Endothelial cell of umbilical vein (primary cell): ENCODE results near the gene LURAP1L.

- PRO-cap, result no peak
CAGE:
- cytosol, long polyA minus RNA, result no peak
- cytosol, long polyA plus RNA, result no peak
- long polyA plus RNA, result no peak
- nucleus, long polyA minus RNA, result no peak
- nucleus, long polyA plus RNA, result no peak
These were observed 176.7 kb upstream of the DMAC1 start for GRCh38 chr9:7976217-7976733.

DNA sequence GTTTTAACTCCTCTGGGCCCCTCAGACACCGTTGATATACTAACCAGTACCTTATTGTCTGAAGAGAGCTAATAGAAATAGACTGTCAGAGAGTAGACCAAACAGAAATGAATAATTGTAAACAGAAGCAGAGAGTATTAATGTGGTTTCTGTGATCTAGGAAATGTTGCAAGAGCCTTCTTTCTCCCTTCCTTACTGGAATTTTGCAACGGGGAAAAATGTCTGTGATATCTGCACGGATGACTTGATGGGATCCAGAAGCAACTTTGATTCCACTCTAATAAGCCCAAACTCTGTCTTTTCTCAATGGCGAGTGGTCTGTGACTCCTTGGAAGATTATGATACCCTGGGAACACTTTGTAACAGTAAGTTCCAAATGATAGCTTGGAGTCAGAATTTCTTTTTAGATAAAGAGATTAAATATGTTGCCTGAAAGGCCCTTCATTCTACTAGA lies 5.1 kb downstream of the TYRP1 start:
- PRO-cap, result no peak
CAGE:
- cytosol, long polyA minus RNA, result no peak
- cytosol, long polyA plus RNA, result no peak
- long polyA plus RNA, result no peak
- nucleus, long polyA minus RNA, result no peak
- nucleus, long polyA plus RNA, result no peak

DNA sequence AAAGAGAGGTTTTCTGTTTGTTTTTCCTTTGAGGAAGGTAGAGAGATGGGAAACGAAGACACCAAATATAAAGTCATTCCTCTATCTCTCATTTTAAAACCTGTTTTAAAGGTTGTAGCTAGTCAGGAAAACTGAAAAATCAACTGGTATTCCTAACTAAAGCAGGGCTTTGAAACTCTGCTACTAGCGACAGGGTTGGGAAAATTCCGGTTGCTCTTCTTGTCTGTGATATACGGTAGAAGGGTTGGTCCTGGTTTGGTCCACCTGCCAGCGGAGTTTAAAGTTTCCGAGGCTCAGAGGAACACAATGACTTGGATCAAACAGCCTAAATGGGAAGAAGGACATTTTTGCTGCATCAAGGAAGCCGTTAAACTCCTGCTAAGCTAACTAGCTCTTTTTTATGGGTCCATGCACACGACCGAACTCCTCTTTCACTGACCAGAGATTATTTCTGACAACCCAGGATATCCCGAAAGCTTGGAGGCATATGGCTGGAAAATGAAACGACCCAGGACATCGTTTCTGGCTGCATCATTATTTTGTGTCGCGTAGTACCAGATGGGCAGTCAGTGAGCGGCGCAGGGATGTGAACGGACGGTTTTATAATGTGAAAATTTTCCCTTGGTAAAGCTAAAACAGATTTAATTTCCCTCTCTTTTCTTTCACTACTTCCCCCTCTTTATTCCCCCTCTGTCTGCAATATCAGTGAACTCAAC lies at the start of gene LURAP1L:
TSS of gene LURAP1L (plus strand) at position 306 of the 716 bp plus-strand sequence.
- PRO-cap, result unidirectional peak, plus-strand start at position 309 of the sequence
CAGE:
- cytosol, long polyA minus RNA, result start-site peak on the plus strand centred at position 293 of the sequence, 34 bp wide, 9 reads
- cytosol, long polyA plus RNA, result no peak
- long polyA plus RNA, result no peak
- nucleus, long polyA minus RNA, result no peak
- nucleus, long polyA plus RNA, result no peak

- PRO-cap, result no peak
CAGE:
- cytosol, long polyA minus RNA, result no peak
- cytosol, long polyA plus RNA, result no peak
- long polyA plus RNA, result no peak
- nucleus, long polyA minus RNA, result no peak
- nucleus, long polyA plus RNA, result no peak
These were observed 144.8 kb downstream of the MPDZ start for GRCh38 chr9:13134571-13135262.

DNA sequence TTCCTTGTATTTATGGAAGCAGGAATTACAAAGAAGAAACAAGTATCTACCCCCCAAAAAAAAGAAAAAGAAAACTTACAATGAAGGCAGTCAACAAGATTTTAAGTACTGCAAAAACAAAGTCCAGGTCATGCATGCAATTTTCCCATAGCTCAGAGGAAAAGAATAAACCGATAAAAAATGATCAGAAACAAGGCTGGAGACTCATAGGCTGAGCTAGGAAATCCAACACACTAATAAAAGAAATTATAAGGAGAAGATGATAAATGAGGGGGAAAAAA lies 69.8 kb downstream of the MPDZ start:
- PRO-cap, result unidirectional peak, plus-strand start at position 187 of the sequence
CAGE:
- cytosol, long polyA minus RNA, result no peak
- cytosol, long polyA plus RNA, result no peak
- long polyA plus RNA, result no peak
- nucleus, long polyA minus RNA, result start-site peak on the plus strand centred at position 209 of the sequence, 45 bp wide, 14 reads
- nucleus, long polyA plus RNA, result no peak

DNA sequence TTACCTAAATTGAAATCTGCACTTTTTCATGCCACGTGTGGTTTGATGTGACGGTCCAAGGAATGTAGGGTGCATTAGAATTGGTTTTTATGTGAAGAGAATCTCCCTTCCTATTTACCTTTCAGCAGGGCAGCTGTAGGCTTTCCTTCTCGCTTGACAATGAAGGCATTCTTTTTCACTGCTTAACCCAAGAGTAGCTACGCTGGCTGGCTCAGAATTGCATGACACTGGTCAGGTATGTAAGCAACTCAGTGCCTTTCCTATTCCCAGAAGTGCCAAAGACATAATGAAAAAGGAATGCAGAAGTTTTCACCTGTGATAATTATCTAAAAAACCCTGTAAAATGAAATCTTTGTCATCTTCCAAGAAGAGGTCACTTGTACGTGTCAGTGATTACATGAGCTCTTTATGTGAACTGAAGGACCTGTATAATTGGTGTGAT lies 212.5 kb upstream of the MPDZ start:
- PRO-cap, result no peak
CAGE:
- cytosol, long polyA minus RNA, result no peak
- cytosol, long polyA plus RNA, result no peak
- long polyA plus RNA, result no peak
- nucleus, long polyA minus RNA, result no peak
- nucleus, long polyA plus RNA, result no peak

- PRO-cap, result no peak
CAGE:
- cytosol, long polyA minus RNA, result no peak
- cytosol, long polyA plus RNA, result no peak
- long polyA plus RNA, result no peak
- nucleus, long polyA minus RNA, result no peak
- nucleus, long polyA plus RNA, result no peak
These were observed 483.5 kb downstream of the NFIB start for GRCh38 chr9:13830376-13830815.

DNA sequence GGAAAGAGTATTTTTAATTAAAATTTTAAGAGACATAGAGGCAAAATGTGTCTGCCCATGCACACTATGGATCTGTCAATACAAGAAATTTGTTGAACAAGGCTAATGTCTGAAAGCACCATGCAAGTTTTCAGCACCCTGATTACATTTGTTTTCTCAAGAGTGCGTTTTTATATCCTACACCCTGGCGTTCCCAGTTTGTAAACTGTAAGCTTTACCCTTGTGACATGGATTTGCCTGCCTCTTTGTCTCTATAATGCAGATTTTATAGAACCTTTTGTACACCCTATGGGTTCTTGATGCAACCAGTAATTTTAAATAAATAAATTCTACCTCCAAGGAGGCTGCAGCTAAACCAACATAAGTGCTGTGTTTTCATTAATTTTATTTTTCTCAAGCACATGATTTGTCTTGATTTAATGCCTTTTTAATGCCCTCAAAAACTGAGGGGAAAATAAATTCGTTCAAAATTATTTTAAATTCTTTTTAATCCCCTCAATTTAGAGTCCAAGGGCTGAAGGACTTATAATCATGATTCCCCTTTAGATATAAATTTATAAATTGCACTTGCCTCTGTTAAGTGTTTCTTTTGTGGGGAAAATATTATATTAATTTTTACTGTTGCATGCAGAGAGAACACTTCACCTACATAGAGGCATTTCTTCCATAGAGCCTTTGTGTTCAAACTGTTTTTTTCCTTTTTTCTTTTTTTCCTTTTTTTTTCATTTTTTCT lies 226.9 kb downstream of the NFIB start:
- PRO-cap, result no peak
CAGE:
- cytosol, long polyA minus RNA, result start-site peak on the minus strand centred at position 186 of the sequence, 11 bp wide, 72 reads; start-site peak on the minus strand centred at position 303 of the sequence, 69 bp wide, 28 reads
- cytosol, long polyA plus RNA, result no peak
- long polyA plus RNA, result no peak
- nucleus, long polyA minus RNA, result no peak
- nucleus, long polyA plus RNA, result start-site peak on the minus strand centred at position 172 of the sequence, 107 bp wide, 387 and 207 reads in 2 replicates

- PRO-cap, result bidirectional peak, plus-strand start at chr9:14097370, minus-strand start at chr9:14097342; unidirectional peak, minus-strand start at chr9:14097409; unidirectional peak, minus-strand start at chr9:14097471
CAGE:
- cytosol, long polyA minus RNA, result no peak
- cytosol, long polyA plus RNA, result no peak
- long polyA plus RNA, result no peak
- nucleus, long polyA minus RNA, result no peak
- nucleus, long polyA plus RNA, result no peak
These were observed 216.8 kb downstream of the NFIB start for GRCh38 chr9:14097159-14097620.

DNA sequence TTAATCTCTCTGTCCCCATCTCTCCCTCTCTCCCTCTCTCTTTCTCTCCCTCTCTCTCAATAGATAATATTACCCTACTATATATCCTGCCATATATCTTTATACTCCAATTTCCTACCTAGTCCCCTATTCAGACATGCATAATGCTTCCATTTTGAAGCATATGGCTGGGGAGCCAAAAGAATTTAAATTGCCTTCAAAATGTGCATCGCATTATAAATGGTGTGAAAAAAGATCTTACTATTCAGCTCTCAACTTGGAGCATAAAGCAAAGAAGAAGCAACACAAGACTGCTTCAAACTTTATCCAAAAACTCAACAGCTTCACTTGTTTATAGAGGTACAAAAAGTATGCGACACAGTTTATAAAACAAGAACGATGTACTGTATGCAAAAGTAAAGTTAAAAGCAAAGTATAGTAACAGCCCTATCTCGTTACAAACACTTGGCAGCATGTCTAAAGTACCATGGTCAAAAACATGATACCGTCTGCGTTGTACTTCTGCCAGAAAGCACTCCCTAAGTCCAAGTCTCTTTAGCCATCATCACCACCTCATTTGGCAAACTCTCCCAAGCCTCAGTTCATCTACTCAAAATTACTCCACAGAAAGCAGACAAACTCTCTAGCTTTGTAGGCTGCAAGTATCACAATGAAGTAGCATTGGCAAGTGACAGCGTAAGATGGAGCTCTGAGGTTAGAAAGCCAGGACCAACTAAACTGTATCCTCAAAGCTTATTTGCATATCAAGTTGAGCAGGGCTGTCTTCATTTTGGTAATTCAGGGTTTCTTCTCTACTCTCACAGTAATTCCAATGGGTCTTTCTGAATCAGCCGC lies 73.5 kb downstream of the NFIB start:
- PRO-cap, result no peak
CAGE:
- cytosol, long polyA minus RNA, result no peak
- cytosol, long polyA plus RNA, result no peak
- long polyA plus RNA, result no peak
- nucleus, long polyA minus RNA, result no peak
- nucleus, long polyA plus RNA, result no peak

DNA sequence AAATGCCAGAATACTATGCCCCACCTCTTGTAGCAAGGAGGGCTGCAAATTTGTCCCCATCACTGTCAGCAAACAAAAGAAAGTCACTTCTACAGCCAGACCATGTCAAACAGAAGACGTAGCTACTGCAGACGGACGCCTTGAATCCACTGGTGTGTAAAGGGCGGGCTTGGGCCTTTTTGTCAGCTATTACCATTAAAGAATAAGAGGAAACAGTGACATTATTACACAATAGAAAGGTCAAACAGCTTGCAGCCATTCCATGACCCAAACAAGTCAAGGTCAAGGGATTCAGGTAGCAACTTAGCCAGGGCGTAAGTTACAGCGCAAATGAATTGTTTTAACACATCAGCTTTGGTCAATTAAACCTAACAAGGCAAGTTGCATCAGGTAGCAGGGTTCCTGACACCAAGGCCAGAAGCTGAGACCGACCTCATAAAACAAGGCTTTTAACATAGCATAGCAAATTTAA lies 15.4 kb downstream of the NFIB start:
- PRO-cap, result no peak
CAGE:
- cytosol, long polyA minus RNA, result no peak
- cytosol, long polyA plus RNA, result no peak
- long polyA plus RNA, result no peak
- nucleus, long polyA minus RNA, result no peak
- nucleus, long polyA plus RNA, result no peak

GRCh38 chr9:14537438-14537713 lies 155.9 kb downstream of the ZDHHC21 start:
- PRO-cap, result no peak
CAGE:
- cytosol, long polyA minus RNA, result no peak
- cytosol, long polyA plus RNA, result no peak
- long polyA plus RNA, result no peak
- nucleus, long polyA minus RNA, result no peak
- nucleus, long polyA plus RNA, result no peak

- PRO-cap, result no peak
CAGE:
- cytosol, long polyA minus RNA, result no peak
- cytosol, long polyA plus RNA, result no peak
- long polyA plus RNA, result no peak
- nucleus, long polyA minus RNA, result no peak
- nucleus, long polyA plus RNA, result no peak
These were observed 42.2 kb downstream of the ZDHHC21 start for GRCh38 chr9:14650763-14651644.

DNA sequence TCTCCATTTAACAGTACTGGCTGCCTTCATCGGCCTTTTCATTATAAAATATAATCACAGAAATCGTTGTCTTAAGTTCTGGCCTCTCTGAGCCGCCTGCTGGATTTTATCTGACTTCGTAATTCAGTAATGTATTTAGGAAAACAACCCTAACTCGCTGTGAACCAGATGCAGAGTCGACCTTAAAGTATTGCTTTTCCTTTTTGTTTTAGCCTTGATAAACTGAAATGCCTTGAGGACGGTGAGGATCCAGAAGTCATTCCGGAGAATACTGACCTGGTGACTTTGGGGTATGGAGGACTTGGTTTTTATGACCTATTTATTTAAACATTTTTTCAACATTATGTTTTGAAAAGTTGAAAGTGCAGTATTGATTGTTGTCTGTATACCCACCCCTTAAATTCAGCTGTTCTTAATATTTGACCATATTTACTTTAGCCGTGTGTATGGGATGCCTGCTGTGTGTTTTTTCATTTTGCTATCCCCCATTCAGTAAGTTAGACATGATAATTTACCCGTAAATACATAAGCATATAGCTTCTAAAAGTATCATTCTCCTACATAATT lies 1.1 kb downstream of the SNAPC3 start:
- PRO-cap, result unidirectional peak, minus-strand start at position 45 of the sequence
CAGE:
- cytosol, long polyA minus RNA, result start-site peak on the plus strand centred at position 271 of the sequence, 73 bp wide, 23 reads
- cytosol, long polyA plus RNA, result no peak
- long polyA plus RNA, result no peak
- nucleus, long polyA minus RNA, result start-site peak on the plus strand centred at position 244 of the sequence, 6 bp wide, 20 reads
- nucleus, long polyA plus RNA, result no peak

- PRO-cap, result no peak
CAGE:
- cytosol, long polyA minus RNA, result no peak
- cytosol, long polyA plus RNA, result no peak
- long polyA plus RNA, result no peak
- nucleus, long polyA minus RNA, result no peak
- nucleus, long polyA plus RNA, result no peak
These were observed 553.5 kb downstream of the BNC2 start for GRCh38 chr9:16317077-16317350.

DNA sequence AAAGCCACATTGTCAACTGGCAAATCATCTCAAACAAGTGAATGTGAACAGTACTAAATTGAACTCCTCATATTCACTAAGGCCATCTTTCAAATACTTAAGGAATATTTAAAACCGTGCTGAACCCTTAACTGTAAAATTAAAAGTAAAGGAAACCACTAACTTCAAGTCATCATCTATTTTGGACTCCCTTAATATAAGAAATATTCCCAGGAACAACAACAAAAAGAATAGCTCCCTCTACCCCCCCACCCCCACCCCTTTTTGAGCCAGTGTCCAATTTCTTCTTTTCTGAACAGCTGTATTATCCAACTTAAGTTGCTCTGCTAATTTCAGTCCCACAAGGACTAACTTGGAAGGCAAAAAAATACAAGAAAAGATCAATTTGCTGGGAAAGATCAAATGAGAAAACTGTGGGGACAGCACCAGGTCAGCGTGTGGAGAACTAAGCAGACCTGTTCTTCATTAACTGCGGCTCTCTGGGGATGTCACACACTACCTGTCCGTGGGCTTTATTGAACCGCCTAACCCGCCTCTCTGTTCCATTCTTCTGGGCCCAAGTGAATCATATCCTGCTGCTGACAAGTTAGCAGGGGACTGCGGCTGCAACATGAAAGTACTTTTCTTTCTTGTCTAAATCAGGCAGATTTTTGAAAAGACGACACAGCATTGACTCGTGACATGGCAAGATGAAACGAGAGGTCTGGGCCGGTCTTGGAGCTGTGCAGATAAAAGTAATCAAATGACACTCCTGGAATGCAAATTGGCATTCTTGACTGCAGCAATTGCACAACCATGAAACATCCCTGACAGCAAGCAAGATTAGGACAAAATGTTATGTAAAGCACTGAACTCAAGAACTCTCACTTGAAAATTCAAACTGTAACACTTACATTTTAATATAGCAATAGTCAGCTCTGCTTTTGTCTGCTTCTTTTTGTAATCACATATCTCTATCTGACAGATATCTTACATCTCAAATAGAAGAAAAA lies 2.7 kb downstream of the BNC2 start:
- PRO-cap, result no peak
CAGE:
- cytosol, long polyA minus RNA, result no peak
- cytosol, long polyA plus RNA, result no peak
- long polyA plus RNA, result no peak
- nucleus, long polyA minus RNA, result no peak
- nucleus, long polyA plus RNA, result no peak

DNA sequence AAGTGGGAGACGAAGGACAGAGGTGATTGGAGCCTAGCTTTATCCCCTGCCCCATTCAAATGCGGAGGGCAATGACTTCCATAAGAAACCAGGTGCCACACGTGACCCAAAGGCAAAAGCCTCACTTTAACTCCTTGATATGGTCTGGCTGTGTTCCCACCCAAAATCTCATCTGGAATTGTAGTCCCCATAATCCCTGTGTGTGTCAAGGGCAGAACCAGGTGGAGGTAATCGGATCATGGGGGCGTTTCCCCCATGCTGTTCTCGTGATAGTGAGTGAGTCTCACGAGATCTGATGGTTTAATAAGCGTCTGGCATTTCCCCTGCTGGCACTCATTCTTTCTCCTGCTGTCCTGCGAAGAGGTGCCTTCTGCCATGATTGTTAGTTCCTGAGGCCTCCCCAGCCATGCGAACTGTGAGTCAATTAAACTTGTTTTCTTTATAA lies 113.1 kb upstream of the BNC2 start:
- PRO-cap, result no peak
CAGE:
- cytosol, long polyA minus RNA, result no peak
- cytosol, long polyA plus RNA, result no peak
- long polyA plus RNA, result no peak
- nucleus, long polyA minus RNA, result no peak
- nucleus, long polyA plus RNA, result no peak

DNA sequence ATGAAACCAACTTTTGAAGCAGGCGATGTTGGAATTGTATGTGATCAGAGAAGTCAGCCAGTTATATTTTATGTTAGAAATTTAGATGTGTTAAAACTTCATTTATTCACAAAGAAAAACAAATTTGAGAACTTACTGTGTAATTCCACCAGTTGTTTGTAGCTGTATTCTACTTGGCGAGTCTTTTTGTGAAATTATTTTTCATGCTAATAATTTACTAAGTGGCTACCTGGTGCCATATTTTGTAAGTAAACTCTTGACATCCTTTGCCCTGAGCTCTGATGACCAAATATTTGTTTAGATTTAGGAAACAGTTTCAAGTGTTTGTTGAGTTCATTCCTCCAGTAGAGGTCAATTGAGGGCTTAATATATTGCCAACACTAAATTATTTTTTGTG lies 3.6 kb downstream of the CNTLN start:
- PRO-cap, result no peak
CAGE:
- cytosol, long polyA minus RNA, result no peak
- cytosol, long polyA plus RNA, result no peak
- long polyA plus RNA, result no peak
- nucleus, long polyA minus RNA, result no peak
- nucleus, long polyA plus RNA, result no peak

GRCh38 chr9:17394534-17395023 lies 184.3 kb upstream of the SH3GL2 start:
- PRO-cap, result no peak
CAGE:
- cytosol, long polyA minus RNA, result no peak
- cytosol, long polyA plus RNA, result no peak
- long polyA plus RNA, result no peak
- nucleus, long polyA minus RNA, result no peak
- nucleus, long polyA plus RNA, result no peak

GRCh38 chr9:18785465-18785816 lies 247.6 kb downstream of the SAXO1 start:
- PRO-cap, result no peak
CAGE:
- cytosol, long polyA minus RNA, result no peak
- cytosol, long polyA plus RNA, result no peak
- long polyA plus RNA, result no peak
- nucleus, long polyA minus RNA, result no peak
- nucleus, long polyA plus RNA, result no peak